OVCAR3 (cell line): ENCODE data around the gene ZFYVE9.

DNA sequence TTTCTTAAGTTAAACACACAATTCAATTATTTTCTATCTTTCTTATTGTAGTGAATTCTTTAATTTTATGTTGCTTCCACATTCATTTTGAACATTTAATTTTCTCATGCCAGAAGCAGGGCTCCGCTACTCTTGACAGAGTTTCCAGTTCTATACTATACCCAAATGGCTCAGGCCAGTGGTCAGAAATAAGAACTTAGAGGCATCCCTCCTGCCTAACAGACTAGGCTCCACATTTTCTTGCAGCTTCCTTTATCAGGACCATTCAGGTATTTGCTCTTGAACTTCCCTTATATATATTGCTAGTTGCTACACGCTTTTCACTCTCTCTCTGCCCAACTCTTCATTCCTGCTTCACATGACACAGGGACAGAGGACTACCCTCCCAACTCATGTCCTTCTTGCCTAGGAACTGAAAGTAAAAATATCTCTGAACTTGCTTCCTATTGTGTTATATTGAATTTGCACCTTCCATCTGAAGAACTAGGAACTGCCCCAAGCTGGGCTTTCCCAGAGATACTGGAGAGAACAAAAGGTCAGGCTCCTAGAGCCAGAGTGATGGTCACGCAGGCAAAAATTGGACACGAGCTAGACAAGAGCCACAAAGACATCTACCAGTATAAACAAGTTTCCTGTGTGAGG, 229.4 kb downstream of the FAF1 start:
- RRBS = no CpG with 5 or more reads among the region's 4 CpGs

DNA sequence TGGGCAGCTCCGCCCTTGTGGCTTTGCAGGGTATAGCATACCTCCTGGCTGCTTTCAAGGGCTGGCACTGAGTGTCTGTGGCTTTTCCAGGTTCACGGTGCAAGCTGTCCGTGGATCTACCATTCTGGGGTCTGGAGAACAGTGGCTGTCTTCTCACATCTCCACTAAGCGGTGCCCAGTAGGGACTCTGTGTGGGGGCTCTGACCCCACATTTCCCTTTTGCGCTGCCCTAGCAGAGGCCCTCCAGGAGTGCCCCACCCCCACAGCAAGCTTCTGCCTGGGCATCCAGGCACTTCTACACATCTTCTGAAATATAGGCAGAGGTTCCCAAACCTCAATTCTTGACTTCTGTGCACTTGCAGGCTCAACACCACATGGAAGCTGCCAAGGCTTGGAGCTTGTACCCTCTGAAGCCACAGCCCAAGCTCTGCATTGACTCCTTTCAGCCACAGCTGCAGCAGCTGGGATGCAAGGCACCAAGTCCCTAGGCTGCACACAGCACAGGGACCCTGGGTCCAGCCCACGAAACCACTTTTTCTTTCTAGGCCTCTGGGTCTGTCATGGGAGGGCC, 204.6 kb downstream of the FAF1 start:
- RRBS = no CpG with 5 or more reads among the region's 6 CpGs

- RRBS = no CpG with 5 or more reads among the region's 3 CpGs
These were observed 180.7 kb downstream of the FAF1 start for GRCh38 chr1:50779177-50780033.

DNA sequence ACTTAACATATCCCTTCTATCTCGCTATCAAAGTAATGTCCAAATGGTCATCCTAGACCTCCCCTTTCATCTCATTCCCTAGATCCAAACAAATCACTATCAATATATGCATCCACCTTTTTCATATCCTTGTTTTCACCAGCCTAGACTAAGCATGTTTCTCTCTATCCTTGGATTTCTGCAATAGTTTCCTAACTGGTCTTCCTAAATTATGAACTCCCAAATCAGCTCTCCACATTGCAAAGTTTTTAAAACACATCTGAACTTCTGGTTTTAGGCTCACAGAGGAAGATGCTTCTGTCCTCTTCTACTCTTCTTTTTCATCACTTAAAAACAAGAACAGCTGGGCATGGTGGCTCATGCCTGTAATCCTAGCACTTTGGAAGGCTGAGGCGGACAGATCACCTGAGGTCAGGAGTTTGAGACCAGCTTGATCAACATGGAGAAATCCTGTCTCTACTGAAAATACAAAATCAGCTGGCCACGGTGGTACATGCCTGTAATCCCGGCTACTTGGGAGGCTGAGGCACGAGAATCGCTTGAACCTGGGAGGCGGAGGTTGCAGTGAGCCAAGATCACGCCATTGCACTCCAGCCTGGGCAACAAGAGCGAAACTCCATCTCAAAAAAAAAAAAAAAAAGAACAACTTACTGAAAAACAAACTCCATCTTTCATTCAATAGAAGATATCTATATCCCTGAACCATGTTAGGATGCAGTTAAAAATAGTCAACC, 45.2 kb downstream of the FAF1 start:
- RRBS = no CpG with 5 or more reads among the region's 9 CpGs

DNA sequence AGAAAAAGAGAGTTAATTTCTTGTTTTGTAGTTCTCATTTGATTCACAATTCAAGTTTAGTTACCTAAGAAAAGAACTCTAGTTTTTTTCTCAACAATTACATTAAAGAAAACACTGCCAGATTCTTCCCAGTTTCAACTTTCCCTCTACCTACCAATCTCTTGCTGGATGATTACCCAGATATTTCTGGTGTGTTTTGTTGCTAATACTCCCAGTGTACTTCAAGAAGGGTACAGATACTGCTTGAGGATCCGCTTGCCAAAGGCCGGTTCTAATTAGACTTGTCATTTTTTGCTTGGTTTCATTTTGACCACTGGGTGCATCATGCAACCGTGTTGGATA, 2.8 kb upstream of the CDKN2C start:
- RRBS = no CpG with 5 or more reads among the region's 3 CpGs

- RRBS = 4% methylated on average over 27 of the region's 32 CpGs
These were observed 936 bp upstream of the CDKN2C start for GRCh38 chr1:50969129-50969489.

GRCh38 chr1:51250389-51250625, 14.2 kb downstream of the RNF11 start:
- RRBS = no CpG with 5 or more reads among the region's 3 CpGs

- RRBS = no CpG with 5 or more reads among the region's 5 CpGs
These were observed 41.8 kb downstream of the TTC39A start for GRCh38 chr1:51288556-51288970.

- RRBS = no CpG with 5 or more reads among the region's 9 CpGs
These were observed 942 bp downstream of the TTC39A start for GRCh38 chr1:51329277-51329962.

- RRBS = no CpG with 5 or more reads among the region's 3 CpGs
These were observed 74.3 kb downstream of the EPS15 start for GRCh38 chr1:51444695-51445191.

GRCh38 chr1:52020781-52021259, 12.8 kb downstream of the KTI12 start:
- RRBS = no CpG with 5 or more reads among the region's 3 CpGs

GRCh38 chr1:52141442-52142326, at the start of gene ZFYVE9:
Gene ZFYVE9, plus strand, starts transcription at chr1:52142089.
- RRBS = 4% methylated on average over 15 of the region's 85 CpGs

- RRBS = no CpG with 5 or more reads among the region's 2 CpGs
These were observed 42.9 kb downstream of the ZFYVE9 start for GRCh38 chr1:52184900-52185158.

DNA sequence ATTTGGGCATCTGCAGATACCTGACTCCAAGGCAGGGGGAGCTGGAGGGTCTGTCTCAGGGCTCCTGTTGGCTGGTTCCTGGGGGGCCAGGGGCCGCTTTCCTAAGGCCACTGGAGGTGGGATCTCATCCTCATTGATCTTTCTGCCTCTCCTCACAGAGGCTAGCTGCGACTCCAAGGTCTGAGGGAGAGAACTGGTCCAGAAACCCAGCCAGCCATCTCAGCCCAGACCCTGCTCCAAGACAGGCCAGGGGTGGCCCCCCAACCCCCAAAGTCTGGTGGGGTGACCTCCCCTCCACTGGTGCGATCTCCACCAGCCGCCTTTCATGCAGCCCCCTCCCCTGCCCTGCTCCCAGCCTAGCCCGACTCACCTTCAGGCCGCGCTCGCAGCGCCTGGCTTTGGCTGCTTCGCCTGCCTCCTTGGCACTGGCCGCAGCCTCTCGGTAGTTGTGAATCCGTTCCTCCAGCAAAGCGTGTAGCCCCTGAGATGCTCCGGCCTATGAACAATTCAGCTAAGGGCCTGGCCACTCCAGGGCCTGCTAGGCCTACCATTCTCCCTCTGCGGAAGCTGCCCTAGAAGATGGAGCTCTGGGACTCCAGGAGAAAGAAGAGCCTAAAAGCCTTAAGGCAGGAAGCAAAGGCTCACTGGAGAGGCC, 5.8 kb downstream of the CC2D1B start:
- RRBS = no CpG with 5 or more reads among the region's 16 CpGs

DNA sequence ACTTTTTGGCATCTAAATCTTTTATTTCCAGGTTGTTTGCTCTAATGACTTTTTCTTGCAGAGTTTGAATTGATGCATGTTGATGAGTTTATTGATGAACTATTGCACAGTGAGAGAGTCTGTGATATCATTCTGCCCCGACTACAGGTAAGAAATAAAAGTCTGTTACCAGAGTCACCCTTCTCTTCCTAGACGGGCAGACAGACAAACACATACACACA, 6.6 kb downstream of the PRPF38A start:
- RRBS = no CpG with 5 or more reads among the region's 2 CpGs

DNA sequence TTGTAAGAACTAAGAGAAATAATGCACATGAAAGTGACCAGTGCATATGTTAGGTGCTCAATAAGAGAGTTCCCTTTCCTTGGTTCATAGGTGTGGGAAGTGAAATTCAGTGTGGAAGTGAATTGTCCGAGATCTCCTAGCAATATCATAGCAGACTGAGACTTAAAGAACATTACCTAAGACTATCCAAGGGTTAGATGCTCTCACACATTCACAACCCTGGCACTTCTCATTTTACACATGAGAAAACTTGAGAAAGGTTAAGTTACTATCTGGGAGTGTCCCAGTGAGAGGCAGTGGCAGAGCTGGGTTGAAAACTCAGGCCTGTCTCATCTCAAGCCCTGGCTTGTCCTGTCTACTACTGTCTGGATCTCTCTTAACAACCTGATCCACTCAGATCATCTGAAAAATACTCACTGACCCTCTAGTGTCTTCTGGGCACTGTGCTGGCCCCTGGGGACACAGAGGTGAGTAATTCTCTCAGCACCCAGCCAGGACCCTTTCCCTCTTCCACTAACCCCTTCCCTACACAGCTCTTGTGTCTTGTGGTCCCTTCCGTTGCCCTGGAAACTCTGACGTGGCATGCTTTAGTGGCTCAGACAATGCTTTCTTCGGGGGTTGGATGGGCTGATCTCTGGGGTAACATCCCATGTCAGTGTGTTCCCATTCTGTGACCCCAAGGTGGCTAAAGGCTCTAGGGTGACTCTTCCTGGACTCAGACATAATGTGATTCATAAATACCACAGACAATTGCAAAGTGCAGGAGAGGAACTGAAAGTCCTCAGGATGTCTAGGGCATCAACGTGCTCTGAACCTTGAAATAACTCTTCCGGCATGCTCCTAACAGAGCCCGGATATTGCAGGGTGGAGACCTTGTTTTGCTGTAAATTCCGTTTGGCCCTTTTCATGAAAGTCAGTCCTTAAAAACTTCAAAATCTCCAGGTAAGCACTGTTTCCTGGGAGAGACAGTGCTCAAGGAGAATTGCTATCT, 3.8 kb downstream of the SHISAL2A start:
- RRBS = no CpG with 5 or more reads among the region's 8 CpGs

DNA sequence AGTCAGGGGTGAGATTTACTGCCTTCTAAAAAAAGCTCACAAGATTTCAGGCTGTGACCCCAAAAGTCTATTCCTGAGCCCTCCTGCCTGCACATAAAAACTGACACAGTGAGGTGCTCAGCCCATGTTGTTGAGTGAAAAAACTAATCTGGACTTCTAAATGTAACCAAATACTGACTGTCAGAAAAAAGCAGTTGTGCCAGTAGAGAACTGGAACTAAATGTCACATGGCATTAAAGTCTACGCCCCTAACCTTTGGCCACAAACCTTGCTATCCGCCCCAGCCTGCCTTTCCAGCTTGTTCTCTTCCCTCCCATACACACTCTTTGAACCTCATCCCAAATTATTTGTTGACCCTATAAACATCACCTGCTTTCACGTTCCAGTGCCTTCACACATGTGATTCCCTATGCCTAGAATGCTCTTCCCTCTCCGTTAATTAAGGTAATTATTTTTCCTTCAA, 9.1 kb upstream of the COA7 start:
- RRBS = no CpG with 5 or more reads among the region's 4 CpGs

GRCh38 chr1:52917011-52917649, 4.4 kb downstream of the ECHDC2 start:
- RRBS = no CpG with 5 or more reads among the region's 10 CpGs

DNA sequence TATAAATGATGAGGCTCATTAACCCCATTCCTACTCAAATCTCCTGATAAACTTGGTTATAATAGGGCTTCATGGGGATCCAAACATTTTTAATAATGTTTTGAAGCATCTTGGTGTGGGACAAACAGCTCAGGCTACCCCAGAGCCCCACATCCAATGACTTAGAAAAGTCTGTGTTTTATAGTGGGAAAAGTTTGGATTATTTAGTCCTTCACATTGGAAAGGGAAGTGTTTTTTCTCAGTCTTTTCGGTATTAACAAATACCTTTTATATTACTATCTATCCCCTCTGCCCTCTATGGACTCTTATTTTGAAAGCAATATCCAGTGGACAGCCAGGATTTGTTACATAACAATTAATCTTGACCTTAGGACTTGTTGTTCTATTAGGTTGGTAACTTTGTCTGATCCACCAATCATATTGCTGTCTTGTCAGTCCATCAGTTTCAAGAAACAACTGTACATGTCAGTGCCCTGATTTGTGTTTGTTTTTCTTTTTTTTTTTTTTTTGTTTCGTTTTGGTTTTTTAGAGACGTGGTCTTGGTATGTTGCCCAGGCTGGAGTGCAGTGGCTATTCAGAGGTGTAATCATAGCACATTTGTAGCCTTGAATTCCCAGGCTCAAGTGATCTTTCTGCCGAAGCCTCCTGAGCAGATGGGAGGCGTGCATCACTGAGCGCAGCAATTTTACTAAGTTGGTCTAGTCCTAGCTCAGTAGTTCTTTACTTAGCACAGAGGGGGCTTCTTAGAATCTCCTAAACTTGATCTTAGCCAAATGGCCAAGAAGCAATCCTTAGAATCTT, 1.6 kb upstream of the SCP2 start:
- RRBS = no CpG with 5 or more reads among the region's 6 CpGs

- RRBS = 94% methylated on average over 1 of the region's 7 CpGs
These were observed 30.9 kb downstream of the PODN start for GRCh38 chr1:53092992-53093263.